Right cardiac atrium (tissue), 1 donor: Measurements from ENCODE around the gene PCNT.

GRCh38 chr21:46099552-46100267 lies 1.8 kb downstream of the COL6A2 start:
- PRO-cap, result no peak

DNA sequence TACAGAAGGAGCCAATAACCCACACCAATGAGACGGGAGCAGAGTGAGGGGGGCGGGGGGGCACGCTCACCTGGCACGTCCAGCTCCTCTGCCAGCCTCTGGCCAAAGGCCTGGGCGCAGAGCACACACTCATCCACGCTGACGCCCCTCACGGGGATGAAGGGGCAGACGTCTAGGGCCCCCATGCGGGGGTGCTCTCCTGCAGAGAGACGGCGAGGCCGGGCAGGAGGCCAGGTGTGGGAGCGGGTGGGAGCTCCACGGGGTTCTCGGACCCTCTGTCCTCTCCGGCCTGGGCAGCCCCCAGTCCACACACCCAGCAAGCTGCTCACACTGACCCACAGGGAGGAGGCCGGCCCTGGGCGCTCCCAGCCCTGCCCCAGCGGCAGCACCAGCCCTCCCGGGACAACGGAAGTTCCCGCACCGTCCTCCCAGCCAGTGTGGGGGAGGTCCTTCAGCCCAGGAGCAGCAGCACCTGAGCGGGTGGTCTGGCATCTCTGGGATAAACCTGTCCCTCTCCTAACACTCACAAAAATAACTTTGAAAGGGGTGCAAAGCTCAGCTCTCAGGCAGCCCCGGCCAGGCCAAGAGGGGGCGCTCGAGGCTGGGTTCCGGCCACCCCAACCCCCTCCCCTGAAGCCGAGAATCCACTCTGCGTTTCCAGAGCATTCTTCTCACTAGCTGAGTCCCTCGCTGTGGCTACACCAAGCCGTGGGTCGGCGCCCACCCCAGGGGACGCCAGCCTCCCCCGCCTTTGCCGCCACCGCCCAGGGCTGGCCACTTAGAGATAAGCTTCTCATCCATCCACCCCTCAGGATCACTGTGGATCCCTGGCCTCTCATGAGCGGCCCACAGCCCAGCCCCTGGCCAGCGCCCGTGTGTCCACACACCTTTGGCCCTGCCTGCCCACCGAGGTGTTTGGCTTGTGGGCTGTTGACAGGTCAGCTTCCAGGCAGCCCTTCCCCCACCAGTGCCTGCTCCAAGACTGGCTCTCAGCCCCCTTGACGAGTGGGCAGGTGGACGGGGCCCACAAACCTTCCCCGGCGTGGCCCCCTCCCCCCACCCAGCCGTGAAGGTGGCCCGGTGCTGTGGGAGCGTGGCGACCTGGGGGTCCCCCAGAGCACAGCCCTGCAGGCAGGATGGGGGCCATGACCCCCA lies 2.2 kb downstream of the FTCD start:
- PRO-cap, result no peak

- PRO-cap, result no peak
These were observed 612 bp downstream of the YBEY start for GRCh38 chr21:46286803-46287105.

- PRO-cap, result no peak
These were observed 1.1 kb downstream of the C21orf58 start for GRCh38 chr21:46322228-46323364.

- PRO-cap, result bidirectional peak, plus-strand start at chr21:46324141, minus-strand start at chr21:46323870
These were observed at the start of gene PCNT for GRCh38 chr21:46323951-46324321. PCNT (plus strand) TSS chr21:46324156.

GRCh38 chr21:46326032-46326600 lies 2.2 kb downstream of the PCNT start:
- PRO-cap, result no peak

DNA sequence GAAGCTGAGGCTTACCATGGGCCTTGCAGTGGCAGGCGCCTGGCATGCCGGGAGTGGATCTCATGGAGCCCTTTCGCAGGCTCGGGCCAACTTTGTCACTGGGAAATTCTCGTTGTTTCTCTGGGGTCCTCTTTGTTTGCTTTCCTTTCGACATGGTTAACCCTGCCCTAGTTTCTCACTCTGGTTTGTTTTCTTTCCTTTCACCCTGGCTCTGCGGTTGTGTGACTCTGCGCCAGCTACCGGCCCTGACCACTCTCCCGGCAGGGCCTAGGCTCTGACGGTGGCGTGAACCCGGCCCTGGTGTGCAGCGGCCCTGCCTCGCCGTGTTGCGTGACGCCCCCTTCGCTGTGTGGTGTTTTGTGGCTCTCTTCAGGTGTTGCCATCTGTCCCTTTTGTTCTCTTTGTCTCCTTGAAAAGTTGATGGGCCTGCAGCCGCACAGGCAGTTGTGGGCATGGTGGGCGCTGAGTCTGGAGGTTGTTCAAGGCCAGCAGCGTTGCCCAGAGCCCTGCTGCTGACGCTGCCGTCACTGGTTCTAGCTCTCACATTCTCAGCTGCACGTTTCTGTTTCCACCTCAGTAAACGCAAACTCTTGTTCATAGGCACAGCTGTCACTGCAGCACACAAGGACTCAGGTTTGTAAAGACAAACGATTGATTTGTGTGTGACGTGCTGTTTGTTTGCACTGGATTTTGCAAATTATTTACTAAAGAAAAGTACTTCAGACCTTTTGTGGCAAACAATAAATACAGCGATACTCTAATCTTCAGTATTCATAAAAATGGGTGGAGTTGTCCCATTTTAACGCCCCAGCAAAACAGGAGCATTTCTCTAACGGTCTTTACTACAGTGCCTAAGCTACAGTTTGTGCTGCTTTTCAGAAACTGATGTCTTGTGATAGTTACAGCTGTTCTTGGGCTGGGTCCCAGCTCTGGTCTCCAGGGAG lies 64.5 kb upstream of the DIP2A start:
- PRO-cap, result no peak

DNA sequence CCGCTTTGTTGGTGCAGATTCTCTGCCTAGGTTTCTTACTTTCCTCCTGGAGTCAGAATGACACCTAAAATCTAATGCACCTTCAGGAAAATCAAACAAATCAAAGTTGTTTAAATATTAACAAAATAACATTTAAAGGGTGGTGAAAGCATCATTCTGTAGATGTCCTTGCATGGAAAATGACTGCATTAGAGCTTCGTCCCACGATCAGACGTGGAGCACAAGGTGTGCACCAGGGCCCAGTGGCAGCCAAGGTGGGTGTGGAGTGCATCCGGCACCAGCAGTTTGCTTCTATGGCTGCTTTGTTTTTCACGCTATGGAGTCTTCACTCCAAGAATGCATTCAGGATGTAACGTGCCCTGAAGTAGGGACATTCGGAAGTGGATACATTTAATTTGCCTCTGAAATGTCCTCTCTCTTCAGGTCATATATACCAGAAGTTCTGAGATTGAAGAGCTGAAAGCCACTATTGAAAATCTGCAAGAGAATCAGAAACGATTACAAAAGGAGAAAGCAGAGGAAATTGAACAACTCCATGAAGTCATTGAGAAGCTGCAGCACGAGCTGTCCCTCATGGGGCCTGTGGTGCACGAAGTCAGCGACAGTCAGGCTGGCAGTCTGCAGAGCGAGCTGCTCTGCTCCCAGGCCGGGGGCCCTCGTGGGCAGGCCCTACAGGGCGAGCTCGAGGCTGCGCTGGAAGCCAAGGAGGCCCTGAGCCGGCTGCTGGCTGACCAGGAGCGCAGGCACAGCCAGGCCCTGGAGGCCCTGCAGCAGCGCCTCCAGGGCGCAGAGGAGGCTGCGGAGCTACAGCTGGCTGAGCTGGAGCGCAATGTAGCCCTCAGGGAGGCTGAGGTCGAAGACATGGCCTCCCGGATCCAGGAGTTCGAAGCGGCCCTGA lies 47.7 kb upstream of the DIP2A start:
- PRO-cap, result no peak

GRCh38 chr21:46455634-46456147 lies 3.0 kb upstream of the DIP2A start:
- PRO-cap, result no peak

DNA sequence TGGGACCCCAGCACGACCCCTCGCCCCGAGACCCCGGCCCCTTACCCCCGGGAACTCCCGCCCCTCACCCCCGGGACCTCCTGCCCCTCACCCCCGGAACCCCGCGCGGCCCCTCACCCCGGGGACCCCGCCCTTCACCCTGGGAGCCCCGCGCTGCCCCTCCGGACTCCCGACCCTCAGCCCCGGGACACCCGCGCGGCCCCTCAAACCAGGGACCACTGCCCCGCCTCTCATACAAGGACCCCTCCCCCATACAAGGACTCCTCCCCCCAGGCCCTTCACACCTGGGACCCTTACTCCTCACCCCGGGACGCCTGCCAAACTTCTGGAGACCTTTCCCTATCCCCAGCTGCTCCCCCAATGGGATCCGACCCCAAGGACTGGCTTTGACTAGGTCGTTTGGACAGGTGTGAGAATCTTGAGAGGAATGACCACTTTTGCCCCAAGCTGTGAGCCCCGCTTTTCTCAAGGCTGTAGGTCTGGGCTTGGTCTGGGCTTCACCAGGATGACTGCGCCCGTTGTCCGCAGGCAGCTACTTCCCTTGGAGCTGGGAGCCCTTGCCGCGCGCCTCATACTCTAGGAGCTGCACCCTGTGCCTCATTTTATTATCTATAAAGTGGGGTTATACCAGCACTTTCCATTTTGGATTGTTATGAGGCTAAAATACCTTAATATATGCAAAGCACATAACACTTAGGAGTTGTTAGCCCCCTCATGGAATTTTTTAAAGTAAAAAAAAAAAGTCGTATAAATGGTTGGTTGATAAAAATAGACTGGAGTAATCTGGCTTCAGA lies 972 bp downstream of the DIP2A start:
- PRO-cap, result no peak

GRCh38 chr21:46546642-46547449 lies 58.0 kb downstream of the S100B start:
- PRO-cap, result no peak

DNA sequence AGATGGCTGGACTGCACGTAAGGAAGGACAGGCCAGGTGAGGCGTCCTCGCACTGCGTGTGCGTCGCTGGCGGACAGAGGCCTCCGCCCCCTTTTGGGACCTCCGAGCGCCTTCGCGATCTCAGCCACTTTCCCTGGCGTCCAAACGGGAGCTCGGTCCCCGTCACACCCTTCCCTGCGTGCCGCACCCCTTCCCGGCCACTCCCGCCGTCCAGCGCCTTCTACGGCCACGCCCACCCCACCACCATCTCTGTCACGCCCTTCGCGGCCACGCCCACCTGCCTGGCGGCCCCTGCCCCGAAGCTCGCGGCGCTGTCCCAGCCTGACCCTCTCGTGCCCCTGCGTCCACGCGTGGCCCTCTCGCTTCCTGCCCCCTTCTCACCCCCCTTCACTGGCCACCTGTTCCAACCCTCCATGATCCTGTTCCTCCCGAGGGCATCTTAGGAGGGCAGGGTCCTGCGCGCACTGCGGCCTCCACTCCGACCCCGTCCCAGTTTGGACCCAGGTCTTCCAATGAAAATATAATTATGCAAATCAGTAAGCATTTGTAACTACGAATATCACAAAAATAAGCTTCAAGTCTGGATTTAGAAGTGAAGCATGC lies 414 bp downstream of the PRMT2 start:
- PRO-cap, result bidirectional peak, plus-strand start at position 170 of the sequence, minus-strand start at position 166 of the sequence

DNA sequence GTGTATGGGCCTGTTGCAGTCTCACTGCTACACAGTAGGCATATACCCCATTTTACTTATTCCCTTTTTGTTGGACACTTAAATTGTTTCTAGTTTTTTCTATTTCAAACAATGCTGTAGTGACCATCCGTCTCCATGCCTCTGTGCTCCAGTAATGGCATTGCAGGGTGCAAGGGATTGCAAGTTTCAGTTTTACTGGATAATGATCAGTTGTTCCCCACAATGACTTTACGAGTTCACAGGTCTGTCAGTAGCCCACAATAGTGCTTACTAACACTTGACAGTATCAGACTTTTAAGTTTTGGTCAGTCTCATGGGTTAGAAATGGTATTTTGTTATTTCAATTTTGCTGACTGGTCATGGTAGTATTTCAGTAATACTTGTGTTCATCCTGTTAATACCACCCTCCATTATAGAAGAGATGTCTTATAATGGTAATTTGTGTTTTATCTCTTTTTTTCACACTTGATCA lies 2.9 kb downstream of the PRMT2 start:
- PRO-cap, result no peak